Cardiac septum (tissue), 1 donor: ENCODE measurements around a stretch of chr3.

GRCh38 chr3:126908540-126909289 lies 74.2 kb upstream of the PLXNA1 start:
- PRO-cap: no peak

DNA sequence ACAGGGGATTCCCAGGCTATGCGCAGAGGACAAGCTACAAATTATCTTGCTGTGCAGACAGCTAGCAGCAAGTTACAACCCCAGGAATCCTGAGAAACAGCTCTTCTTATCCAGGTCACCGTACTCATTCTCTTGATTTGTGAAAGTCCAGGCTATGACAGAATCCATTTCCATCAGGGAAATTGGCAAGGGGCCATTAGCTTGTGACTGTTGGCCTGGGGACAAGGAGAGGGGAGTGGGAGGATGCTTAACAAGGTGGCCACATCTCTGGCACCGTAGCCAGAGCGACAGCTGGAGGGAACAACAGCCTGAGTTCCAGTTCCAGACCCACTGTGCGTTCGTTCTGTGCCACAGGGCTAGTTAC lies 45.0 kb upstream of the PLXNA1 start:
- PRO-cap: no peak

- PRO-cap: no peak
Observed at GRCh38 chr3:126947426-126947915, 35.4 kb upstream of the PLXNA1 start.

GRCh38 chr3:126983692-126984525 lies 994 bp downstream of the PLXNA1 start:
- PRO-cap: no peak

DNA sequence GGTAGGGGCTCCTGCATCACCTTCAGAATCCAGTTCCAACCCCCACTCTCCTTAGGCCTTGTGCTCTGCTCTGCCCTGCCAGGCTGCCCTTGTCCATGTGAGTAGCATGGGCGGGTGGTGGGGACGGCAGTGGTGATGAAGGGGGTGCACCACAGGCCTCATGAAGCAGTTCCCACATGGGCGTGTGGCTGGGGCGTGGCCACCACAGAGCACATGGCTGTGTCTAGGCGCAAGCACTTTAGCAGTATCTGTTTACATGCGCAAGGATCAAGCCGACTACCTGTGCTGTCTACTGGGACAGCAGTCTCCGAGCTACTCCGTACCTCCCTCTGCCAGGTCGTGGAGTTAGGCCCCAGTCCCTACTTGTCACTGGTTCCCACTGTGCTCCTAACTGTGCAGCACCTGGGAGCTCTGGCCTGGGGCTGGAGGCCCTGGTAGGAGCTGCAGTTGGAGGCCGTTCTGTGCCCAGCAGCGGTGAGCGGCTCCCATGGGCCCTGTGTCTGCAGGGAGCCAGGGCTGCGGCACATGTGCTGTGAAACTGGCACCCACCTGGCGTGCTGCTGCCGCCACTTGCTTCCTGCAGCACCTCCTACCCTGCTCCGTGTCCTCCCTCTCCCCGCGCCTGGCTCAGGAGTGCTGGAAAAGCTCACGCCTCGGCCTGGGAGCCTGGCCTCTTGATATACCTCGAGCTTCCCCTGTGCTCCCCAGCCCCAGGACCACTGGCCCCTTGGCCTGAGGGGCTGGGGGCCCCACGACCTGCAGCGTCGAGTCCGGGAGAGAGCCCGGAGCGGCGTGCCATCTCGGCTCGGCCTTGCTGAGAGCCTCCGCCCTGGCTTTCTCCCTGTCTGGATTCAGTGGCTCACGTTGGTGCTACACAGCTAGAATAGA lies 53.6 kb downstream of the PLXNA1 start:
- PRO-cap: no peak

DNA sequence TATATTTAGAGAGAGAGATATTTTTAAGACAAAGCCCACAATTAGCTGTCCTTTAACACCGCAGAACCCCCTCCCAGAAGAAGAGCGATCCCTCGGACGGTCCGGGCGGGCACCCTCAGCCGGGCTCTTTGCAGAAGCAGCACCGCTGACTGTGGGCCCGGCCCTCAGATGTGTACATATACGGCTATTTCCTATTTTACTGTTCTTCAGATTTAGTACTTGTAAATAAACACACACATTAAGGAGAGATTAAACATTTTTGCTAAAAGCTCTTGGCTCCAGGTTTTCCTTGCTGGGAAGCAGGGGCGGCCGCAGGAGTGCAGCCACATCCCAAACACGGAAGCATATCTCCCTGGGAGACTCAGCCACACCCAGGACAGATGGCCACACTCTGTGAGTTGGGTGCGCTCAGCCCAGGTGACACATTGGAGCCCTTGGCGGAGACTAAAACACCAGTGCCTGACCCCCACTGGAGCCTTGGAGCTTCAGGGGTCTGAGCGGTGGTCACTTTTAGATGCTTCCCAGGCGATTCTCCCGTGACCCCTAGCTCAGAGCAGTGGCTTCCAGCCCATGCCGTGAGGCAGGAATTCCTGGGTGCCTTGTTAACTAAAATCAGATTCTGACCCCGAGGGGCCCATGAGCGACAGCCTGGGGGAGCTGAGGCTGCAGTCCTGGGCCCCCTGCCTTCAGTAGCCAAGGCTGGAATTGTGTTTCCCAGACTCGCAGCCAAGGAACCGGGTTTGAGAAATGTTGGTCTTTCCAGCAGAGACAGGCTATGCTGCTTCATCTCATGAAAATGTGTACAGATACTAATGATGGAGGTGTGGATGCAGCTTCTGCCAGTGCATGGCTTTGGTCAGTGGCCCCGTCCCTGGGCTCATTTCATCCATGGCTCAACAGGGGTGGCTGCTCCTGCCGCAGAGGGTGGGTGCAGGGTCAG lies 54.5 kb downstream of the PLXNA1 start:
- PRO-cap: no peak

DNA sequence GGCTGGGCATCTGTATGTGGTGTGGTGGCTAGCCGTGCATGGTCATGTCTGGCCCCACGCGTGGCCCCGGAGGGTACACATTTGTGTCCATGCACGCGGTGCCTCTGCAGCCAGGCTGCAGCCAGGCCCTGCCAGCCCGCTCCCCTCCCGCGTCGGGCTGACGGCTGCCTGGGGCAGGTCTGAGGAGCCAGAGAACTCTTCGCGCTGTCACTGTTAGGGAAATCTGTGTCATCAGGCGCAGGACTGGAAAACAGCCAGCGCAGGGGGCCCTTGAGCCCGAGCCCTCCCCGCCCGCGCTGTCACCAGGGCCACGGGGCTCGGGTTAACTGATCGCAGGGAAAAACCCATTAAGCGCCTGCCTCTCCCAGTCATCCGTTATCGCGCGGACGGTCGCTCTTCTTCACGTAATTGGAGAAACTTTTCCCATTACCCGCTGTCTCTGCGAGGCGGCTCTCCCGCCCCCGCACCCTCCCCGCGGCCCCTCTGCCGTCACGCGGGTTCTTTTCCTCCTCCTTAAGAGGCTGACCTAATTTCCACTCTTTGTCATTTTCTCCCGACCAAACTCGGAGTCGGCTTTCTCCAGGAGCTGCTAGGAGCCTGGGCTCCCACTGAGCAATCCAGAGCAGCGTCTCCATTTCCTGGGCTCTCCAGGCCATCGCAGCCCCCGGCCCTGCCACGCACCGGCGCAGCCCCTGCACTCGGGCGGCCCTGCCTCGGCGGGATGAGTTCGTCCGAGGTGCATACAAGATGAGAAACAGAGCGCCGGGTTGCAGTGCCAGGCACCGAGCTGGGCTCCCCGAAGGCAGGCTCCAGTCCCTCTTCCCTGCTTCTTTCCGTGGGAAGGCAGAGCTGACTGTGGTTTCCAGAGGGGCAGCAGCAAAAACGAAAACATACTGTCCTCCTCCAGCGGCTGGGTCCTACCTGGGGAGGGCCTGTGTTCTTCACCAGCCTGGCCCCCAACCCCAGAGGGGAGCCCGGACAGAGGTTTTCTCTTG lies 57.4 kb upstream of the PRR23E start:
- PRO-cap: bidirectional peak, plus-strand start at position 543 of the sequence, minus-strand start at position 410 of the sequence

DNA sequence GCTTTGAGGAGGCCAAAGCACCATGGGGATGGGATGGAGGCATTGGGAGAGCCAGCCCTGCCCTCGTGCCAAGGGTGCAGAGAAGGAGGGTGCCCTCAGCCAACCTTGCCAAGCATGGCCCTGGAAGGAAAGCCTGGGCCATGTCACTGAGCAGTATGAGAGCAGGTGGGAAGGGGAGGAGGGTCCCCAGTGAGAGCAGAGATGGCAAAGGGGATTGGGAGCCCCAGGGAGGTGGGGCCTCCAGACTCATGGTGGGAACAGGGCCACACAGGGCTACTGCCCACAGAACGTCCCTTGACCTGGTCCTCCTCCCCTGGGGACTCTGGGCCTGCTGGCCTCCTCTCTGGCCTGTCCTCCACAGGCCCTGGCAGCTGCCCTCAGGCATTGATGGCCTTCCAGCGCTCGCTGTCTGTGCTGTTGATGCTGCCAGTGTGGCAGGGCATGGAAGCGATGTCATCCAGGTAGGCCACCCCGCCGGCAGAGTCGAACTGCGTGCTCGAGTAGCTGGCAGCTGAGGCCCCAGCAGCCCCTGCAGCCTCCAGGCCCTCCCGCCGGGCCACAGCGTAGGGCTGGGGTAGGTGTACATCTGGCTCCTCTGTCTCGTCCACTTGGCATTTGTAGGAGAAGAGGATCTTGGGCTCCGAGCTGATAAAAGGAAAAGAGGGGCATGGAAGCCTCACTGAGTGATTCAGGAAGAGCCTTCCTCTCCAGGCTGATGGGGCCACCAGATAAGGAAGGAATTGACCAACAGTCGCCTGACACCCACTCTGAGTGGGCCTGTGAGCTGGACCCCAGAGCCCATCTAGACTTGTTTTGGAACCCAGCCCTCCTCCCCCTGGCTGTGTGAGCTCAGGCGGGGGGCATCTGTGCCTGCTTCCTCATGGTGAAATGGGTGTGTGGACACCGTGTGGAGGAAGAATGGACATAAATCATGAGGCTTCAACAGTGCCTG lies 17.1 kb downstream of the TPRA1 start:
- PRO-cap: no peak

- PRO-cap: no peak
Observed at GRCh38 chr3:127579461-127580641, 10.7 kb downstream of the TPRA1 start.

- PRO-cap: no peak
Observed at GRCh38 chr3:127676721-127677455, 4.1 kb downstream of the ABTB1 start.

DNA sequence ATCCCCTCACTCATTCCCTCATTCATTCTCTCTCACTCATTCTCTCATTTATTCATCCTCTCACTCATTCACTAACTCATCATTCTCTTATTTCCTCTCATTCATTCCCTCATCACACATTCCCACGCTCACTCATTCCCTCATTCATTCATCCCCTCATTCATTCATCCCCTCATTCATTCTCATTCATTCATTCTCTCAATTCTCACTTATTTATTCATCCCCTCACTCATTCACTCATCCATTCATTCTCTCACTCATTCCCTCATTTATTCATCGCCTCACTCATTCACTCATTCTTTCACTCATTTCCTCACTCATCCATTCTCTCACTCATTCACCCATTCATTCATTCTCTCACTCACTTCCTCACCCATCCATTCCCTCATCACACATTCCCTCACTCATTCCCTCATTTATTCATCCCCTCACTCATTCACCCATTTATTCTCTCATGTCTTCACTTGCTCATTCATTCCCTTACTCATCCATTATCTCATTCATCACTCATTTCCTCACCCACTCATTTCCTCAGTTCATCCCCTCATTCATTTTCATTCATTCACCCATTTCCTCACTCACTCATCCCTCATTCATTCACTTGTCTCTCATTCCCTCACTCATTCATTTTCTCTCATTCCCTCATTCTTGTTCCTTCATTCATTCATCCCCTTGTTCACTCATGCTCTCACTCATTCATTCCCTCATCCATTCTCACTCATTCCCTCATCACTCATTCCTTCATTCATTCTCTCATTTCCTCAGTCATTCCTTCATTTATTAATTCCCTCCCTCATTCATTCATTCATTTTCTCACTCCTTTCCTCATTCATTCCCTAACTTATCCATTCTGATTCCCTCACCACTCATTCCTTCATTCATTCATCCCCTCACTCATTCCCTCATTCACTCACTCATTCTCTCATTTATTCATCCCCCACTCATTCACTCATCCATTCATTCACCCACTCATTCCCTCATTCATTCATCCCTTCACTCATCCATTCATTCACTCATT lies 13.5 kb downstream of the ABTB1 start:
- PRO-cap: no peak

DNA sequence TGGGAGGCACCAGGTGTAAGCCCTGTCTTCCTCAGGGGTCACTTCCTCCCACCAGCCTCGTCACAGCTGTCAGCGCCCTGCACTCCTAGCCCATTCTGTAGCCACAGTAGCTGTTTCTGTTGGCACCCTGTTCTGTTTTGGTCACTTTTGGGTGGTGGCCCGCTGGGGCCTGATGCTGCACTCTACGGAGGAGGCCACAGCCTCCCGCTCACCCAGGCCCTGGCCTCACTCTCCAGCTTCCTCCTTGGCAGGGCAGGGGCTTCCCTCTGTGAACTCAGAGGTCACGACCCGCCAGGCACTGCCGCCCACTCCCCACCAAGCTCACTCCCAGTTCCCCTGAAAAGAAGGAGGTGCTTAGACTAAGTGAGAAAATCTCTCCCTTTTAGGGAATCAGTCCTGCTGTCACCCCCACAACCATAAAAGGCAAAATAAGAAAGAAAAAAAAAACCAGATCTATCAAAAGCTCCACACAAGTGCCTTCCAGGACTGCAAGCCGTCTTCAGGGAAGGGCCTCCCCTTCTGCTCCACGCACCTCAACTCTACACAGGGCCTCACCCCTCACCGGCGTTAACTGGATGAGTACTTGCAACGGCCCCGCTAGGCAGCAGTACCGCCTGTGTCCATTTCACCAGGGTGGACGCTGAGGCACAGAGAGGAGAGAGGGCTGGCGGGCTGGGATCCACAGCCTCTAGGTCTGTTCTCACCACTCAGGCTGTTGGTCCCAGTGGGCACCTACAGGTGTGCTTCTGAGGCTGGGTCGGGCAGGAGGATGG lies 68.2 kb downstream of the MGLL start:
- PRO-cap: no peak

GRCh38 chr3:127888483-127889172 lies 26.4 kb upstream of the KBTBD12 start:
- PRO-cap: no peak

DNA sequence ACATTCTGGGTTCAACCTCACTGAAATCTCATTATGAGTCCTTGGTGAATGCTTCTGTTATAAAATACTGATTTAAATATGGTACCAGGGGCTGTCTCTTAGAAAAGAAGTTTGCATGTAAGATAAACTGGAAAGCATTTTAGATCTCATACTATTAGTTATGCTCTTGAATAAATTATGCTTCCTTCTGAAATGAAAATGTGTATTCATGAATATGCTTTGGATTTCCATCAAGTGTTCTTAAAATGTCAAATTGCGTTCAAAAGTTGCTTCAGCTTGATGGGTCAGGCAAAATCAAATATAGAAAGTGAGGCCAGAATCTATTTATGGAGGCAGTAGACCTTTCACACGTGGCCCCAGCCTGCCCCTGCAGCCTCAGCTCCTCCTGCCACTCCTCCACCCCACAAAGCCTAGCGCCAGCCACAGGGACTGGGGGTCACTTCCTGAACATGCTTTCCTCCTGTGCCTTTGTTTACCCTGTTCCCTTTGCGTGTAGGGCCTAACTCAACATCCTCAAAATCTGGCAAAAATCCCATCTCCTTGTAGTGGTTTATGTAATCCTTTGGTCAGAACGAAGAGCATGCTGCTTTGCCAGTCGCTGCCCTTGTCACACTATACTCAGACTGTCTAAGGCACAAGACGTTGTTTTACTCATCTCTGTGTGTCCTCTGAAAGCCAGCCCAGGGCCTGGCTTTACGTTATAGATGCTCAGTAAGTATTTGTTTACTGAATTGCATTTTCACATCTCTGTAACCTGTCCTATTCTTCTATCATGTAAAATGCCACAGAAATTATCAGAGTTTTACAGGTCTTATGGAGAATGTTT lies 39.5 kb downstream of the KBTBD12 start:
- PRO-cap: bidirectional peak, plus-strand start at position 406 of the sequence, minus-strand start at position 296 of the sequence

DNA sequence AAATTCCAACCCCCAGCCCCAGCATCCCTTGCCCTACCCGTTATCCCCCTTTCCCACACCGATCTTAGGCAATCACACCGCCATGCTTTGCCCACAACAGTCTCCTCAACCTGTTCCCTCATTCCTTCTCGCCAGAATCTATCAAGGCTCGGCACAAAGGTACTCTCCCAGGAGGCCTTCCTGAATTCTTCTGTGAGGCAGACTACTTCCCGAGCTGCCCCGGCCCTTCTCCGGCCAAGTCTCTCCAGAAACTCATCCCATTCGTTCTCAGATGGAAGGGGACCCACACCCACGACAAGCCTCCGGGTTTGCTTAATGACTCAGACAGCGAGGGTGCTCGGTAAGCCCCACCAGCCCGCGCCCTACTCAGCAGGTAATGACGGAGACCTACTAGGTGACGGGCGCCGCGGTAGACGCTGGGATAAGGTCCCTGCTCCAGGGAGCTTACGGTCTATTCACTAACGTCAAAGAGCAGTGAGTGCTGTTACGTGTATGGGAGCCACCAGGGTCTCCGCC lies 608 bp upstream of the SEC61A1 start:
- PRO-cap: no peak

DNA sequence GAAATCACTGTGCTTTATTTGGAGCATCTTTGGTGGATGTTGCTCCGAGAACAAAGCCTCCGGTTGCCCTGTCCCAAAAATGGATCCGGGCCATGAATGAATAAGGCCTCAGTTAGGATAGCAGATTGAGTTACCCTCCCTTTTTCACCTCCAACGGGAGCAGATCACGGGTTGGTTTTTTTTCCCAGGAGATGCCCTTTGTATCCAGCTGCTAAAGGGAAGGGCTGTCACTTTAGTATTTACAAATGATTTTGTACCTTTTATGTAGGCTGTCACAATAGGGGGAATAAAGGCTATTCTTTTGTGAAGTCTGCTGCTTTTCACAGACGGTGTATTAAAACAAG lies 827 bp downstream of the SEC61A1 start:
- PRO-cap: no peak

GRCh38 chr3:128081703-128082493 lies 29.7 kb downstream of the SEC61A1 start:
- PRO-cap: no peak

DNA sequence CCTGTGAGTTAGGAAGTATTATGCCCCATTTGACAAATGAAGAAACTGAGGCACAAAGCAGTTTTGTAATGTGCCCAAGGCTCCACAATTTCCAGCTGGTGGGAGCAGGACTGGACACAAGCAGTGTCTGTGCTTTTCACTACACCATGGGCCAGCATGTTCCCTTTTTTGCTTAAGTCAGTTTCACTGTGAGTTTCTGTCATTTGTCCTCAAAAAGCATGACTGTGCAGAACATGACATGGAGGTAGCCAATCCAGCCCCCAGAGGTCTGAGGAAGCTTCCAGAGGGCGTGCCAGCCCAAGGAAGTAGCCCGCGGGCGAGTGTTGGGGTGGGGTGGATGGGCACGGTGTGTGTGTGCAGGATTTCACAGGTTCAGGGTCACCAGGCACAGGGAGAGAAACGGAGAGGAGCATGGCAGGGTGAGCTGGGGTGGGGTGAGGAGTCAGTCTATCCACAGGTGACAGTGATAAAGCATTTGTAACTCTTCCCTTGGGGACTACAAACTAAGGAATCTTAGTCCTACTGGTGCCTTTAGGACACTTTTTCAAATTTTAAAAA lies 8.0 kb upstream of the EEFSEC start:
- PRO-cap: no peak

DNA sequence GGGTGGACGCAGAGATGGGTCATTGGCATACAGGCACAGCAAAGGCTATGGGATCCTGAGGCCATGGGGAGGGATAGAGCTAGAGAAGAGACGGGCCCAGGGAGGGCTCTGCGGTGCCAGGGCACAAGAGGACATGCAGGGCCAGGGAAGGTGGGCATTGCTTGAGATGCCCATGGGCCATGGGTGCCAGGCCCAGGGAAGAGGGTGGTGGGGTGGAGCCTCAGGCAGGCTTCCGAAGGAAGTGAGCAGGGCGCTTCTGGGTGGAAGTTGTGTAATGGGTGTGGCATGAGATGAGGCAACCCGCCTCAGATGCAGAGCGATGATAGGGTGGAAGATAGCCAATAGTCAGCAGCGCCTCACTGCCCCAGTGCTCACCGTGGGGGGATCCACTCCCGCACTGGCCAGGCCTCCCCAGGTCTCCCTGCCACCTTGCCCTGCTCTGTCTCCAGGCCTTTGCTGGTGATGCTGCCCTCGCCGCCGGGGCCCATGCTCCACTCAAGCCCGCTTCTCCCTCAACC lies 51.5 kb downstream of the DNAJB8 start:
- PRO-cap: no peak

- PRO-cap: no peak
Observed at GRCh38 chr3:128432168-128433020, 34.3 kb downstream of the DNAJB8 start.